Daoy (cell line): ENCODE measurements around a stretch of chr10.

DNA sequence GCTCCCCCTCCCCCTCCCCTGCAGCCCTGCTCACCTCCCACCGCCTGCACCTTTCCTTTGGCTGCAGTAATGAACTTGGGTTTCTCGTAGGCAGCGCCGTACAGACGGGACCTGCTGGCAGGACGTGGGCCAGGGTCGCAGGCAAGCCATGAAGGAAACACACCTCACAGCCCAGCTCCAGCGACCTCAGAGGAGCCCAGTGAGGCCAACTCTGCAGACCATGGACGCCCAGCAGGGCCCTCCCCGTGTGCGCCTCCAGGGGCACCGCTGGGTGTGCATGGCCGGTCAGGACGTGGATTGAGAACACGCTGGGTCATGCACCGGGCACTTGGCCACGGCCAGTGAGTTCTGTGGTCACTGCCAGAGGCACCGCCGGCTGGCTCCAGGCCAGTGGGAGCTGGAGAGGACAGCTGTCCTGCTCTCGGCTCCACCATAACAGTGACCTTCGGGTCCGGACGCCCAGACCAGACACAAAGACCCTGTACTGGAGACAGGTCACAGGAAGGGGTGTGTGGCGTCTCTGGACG is 50.2 kb upstream of the NKX6-2 start:
- RAMPAGE, long total RNA = no peak

GRCh38 chr10:132984990-132985460 is 42.7 kb upstream of the CFAP46 start:
- RAMPAGE, long total RNA = no peak

GRCh38 chr10:133127488-133127864 is 32.5 kb upstream of the KNDC1 start:
- RAMPAGE, long total RNA = no peak

DNA sequence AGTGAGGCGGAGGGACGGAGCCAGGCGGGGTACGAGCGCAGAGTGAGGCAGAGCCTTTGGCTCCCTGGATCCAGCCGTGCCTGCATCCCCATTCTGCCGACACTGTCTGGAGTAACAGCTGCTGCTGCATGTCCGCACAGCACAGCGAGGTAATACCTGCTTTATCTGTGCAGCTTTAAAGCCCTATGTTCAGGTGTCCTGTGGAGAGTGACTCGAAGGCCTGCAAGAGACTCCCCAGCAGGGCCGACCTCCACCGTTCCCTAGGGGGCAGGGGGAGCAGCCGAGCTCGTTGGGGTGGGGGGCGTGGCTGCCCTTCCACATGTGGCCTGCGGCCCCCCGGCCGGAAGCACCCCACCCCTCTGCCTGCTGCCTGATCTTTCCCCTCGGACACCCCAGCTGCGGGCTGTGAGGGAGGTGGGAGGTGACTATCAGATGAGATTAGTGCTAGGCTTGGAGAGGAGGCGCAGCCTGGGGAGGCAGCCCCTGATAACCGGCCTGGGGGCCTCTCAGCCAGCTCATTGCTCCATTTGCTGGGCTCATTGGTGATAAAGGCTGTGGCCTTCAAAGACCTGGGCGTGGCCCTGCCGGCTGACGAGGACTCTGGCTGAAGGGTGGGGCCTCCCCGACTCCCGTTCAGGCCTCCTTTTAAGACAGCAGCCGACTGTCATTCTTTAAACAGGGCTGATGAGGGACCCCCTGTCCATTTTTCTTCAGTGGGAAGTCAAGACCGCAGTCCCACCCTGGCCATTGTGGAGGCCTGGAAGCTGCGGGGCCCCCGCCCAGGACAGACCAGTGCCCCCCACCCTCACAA is 8.0 kb downstream of the VENTX start:
- RAMPAGE, long total RNA = no peak

DNA sequence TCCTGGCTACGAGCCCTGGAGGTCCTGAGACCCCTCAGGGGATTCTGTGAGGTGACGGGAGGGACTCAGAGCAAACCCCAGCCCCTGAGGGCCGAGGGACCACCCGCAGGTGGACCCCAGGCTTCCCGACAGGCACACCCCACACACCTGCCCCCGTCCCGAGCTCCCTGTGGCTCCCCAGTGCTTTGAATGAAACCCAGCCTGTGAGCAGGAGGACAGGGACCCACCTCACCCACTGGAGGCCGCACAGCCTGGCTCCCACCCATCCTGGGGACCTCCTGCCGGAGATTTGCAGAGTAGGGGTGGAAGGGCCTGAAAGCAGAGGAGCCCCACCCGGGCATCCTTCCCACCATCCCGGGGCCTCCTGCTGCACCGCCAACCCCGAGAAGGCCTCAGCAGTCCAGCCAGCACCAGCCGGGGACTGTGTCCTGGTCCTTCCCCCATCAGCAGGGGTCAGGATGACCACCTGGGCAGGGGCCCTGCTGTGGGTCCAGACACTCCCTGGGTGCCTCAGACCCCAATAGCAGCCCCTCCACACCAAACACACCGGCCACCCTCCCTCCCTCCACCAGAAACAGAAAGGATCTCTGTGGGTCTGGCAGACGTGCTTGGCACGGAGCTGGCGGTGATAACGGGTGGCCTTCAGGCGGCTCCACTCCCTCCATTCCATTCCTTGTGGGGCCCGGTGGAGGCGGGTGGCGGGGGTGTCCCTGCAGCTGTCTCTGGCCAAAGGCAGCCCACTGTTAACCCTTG is 14.0 kb downstream of the VENTX start:
- RAMPAGE, long total RNA = no peak

- RAMPAGE, long total RNA = no peak
Observed at GRCh38 chr10:133262536-133263502, 13.8 kb downstream of the ADAM8 start.

DNA sequence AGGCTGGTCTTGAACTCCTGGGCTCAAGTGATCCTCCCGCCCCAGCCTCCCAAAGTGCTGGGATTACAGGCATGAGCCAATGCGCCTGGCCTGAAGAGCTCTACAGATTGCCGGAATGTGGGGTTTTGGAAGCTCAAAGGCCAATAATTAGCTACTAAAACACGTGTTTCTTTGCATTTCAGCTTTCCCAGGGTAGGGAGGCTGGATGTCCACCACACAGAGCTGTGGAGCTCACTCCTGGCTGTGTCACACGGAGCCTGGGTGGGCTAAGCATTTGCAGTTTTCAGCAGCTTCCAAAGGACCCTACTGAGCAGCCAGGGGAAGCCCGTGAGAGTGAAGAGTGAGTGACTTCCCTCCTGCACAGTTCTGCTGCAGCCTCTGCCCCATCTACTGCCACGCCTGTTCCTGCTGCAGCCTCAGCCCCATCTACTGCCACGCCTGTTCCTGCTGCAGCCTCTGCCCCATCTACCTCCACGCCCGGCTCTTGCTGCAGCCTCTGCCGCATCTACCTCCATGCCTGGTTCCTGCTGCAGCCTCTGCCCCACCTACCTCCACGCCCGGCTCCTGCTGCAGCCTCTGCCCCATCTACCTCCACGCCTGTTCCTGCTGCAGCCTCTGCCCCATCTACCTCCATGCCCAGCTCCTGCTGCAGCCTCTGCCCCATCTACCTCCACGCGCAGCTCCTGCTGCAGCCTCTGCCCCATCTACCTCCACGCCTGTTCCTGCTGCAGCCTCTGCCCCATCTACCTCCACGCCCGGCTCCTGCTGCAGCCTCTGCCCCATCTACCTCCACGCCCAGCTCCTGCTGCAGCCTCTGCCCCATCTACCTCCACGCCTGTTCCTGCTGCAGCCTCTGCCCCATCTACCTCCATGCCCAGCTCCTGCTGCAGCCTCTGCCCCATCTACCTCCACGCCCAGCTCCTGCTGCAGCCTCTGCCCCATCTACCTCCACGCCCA is 12.1 kb downstream of the ADAM8 start:
- RAMPAGE, long total RNA = no peak

DNA sequence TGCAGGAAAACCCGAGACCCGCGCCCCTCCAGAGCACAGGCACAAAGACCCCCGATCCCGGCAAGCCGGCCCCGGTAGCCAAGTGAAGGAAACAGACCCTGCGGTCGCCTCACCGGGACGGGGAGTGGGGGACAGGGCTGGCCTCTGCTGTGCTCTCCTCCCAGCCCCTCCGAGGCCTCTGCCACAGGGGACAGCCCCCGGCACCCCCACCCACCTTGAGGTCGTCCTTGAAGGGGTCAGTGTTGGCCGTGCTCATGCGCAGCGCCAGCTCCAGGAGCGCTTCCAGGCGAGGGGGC is 11.2 kb upstream of the ADAM8 start:
- RAMPAGE, long total RNA = no peak

DNA sequence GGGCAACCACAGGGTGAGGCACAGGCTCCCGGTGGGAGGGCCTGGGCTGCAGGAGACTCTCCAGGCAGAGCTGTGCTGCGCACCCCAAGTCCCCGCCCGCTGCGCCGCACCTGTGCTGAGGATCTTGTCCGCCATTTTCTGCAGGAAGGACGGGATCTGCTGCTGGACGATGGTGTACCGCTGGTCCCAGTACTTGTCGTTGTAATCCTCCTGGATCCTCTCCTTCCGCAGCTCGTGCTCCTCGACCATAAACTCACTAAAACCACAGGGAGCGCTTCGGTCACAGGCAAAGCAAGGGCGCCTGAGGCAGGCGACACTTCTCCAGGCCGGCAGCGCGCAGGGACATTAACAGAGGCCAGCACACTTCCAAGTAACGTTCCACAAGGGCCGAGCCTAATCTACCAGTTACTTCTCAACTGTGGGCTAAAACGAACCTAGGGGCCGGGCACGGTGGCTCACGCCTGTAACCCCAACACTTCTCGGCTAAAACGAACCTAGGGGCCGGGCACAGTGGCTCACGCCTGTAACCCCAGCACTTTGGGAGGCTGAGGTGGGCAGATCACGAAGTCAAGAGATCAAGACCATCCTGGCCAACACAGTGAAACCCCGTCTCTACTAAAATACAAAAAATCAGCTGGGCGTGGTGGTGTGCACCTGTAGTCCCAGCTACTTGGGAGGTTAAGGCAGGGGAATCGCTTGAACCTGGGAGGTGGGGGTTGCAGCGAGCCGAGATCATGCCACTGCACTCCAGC is 13.2 kb upstream of the ADAM8 start:
- RAMPAGE, long total RNA = no peak

DNA sequence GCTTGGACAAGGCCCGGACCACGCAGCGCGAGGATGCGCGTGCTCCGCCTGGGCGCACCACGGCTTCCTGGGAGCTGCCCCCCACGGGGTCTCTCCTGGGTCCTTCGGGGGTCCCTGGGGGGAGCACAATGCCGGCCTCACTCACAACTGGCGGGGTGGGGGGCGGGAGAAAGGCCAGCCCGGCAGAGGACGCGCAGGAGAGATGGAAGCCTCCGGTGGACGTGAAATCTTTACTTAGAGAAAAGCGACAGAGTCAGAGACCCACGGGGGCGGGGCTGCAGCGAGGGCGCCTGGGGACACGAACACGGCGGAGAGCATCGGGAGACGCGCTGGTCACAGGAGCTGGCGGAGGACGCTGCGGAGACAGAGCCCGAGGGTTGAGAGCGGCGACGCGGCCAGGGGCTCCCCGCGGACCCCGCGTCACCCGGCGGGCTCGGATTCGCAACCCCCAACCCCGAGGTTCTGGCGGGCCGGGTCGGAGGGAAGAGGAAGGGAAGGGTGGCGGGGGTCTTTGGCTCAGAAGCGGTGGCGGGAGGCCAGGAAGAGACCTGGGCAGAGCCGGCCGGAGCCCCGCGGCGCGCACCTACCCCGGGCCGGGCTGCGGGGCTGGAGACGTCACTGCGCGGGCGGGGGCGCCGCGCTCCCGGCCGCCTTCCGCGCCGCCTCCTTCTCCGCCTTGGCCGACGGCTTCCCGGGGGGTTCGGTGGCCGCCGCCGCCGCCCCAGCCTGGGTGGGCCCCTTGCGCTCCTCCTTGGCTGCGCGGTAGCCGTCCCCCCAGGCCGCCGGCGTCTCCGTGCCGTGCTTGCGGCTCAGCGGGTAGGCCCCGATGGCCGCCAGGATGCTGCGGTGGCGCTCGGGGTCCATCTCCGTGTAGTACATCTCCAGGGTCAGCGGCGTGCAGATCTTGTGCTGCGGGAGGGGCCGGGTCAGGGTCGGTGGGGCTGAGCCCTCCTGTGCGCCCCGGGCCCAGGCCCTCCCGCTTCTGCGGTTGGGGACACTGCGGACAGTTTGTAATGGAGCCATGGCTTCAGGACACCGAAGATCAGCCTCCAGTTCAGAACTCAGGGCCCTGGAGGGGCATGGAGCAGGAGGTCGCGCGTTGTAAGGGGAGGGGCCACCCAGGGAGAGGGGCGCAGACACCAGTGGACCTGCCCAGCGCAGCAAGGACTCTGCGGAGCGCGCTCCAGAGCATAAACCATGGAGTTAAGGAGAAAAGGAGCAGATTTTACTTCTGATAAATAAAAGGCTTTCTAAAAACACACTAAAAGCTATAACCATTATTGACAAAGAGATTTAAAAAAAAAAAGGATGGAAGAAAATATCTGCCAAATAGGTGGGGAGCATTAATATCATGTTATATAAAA is 11.0 kb downstream of the CALY start:
- RAMPAGE, long total RNA = no peak

- RAMPAGE, long total RNA = no peak
Observed at GRCh38 chr10:133413491-133414101, 10.8 kb downstream of the SPRN start.

DNA sequence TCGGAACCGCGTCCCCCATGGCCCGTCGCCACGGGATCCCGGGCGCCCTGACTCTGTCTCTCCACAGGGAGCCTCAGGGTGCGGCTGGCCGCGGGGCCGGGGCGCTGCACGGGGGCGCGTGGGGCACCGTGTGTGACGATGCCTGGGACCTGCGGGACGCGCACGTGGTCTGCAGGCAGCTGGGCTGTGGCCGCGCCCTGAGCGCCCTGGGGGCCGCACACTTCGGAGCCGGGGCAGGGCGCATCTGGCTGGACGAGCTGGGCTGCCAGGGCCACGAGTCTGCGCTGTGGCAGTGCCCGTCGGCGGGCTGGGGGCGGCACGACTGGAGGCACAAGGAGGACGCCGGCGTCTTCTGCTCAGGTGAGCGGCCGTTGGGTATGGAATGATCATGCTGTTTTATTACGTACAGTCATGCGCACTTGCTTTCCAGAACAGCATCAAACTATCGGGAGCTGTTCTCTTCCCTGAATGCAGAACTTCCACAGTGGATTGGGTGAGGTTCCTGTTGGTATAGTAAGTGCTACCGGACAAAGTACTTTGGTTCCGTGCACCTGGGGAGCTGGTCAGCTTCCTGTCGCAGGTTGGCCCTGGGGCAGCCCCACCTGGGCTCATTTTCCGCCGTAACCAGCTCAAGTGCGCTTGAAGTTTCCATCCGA is 6.2 kb downstream of the SCART1 start:
- RAMPAGE, long total RNA = no peak